Measurements from ENCODE around the genes KLK5, KLK7 and SIGLEC8.

DNA sequence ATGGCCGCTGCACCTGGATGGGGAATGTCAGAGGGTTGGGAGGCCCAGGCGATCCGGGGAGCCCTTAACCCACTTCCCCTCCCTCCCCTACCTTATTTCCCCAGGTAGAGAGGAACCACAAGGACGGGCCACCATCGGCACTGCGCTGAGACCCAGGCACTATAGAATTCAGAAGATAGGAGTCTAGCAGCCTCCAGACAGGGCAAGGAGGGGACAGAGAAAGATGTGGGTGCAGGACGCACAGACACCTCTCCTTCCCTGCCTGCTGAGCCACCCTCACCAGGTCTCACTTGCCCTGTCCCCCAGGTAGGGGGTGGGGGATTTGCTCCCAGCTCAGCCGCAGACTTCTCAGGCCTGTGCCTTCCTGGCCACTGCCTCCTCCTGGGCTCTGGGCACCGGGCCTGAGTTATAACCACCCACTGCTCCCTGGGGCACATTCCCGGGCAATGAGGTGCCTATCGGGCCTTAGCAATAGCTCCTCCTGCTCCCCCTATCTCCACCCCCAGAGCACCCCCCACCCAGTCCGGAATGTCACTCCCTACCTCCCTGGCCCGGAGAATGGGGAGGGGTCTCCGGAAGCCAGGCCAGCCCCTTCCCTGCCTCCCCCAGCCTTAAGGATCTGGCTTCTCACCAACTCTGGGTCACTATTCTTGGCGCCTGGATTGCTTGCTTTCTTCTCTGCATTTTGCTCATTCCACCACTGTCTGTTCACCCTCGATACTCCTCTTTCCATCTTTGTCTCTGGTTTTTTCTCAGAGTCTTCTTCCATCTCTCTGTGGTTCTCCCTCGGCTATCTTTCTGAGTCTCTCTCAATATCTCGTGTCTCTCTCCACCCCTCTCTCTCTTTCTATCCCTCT lies at the start of gene KLK5:
Gene KLK5, minus strand, starts transcription at position 383 of the 857 bp plus-strand sequence.
- RRBS: 5% methylated on average over 3 of the region's 18 CpGs

- RRBS: no CpG with 5 or more reads among the region's 26 CpGs
Observed at GRCh38 chr19:50983724-50984333, at the start of gene KLK7. TSS of gene KLK7 (minus strand) at chr19:50983917.

GRCh38 chr19:51027413-51028377 lies 1.3 kb upstream of the KLK11 start:
- RRBS: no CpG with 5 or more reads among the region's 15 CpGs

DNA sequence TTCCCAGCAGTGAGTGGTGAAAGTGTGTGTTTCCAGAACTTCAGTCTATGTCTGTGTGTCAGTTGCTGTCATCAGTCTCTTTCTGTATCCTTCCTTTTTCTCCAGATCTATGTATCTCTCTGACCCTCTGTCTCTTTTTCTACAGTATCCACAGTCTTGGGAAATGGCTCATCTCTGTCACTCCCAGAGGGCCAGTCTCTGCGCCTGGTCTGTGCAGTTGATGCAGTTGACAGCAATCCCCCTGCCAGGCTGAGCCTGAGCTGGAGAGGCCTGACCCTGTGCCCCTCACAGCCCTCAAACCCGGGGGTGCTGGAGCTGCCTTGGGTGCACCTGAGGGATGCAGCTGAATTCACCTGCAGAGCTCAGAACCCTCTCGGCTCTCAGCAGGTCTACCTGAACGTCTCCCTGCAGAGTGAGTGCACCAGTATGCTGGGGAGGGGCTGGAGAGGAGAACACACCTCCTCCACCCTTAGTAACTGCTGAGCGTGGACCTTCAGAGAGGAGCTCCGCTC lies 2.2 kb downstream of the SIGLEC9 start:
- RRBS: no CpG with 5 or more reads among the region's 6 CpGs

- RRBS: no CpG with 5 or more reads among the region's 9 CpGs
Observed at GRCh38 chr19:51354692-51355361, 11.4 kb downstream of the ETFB start.

- RRBS: no CpG with 5 or more reads among the region's 9 CpGs
Observed at GRCh38 chr19:51364023-51364779, 2.0 kb downstream of the ETFB start.

GRCh38 chr19:51365223-51365410 lies 1.1 kb downstream of the ETFB start:
- RRBS: no CpG with 5 or more reads among the region's 3 CpGs

- RRBS: no CpG with 5 or more reads among the region's 6 CpGs
Observed at GRCh38 chr19:51407564-51408124, 9.8 kb downstream of the SIGLEC10 start.

- RRBS: no CpG with 5 or more reads among the region's 9 CpGs
Observed at GRCh38 chr19:51456453-51457025, 1.7 kb downstream of the SIGLEC8 start.

- RRBS: 50% methylated on average over 2 of the region's 10 CpGs
Observed at GRCh38 chr19:51458114-51458837, at the start of gene SIGLEC8. TSS of gene SIGLEC8 (minus strand) at chr19:51458454.

GRCh38 chr19:51551578-51552151 lies 19.4 kb upstream of the ZNF175 start:
- RRBS: no CpG with 5 or more reads among the region's 2 CpGs

DNA sequence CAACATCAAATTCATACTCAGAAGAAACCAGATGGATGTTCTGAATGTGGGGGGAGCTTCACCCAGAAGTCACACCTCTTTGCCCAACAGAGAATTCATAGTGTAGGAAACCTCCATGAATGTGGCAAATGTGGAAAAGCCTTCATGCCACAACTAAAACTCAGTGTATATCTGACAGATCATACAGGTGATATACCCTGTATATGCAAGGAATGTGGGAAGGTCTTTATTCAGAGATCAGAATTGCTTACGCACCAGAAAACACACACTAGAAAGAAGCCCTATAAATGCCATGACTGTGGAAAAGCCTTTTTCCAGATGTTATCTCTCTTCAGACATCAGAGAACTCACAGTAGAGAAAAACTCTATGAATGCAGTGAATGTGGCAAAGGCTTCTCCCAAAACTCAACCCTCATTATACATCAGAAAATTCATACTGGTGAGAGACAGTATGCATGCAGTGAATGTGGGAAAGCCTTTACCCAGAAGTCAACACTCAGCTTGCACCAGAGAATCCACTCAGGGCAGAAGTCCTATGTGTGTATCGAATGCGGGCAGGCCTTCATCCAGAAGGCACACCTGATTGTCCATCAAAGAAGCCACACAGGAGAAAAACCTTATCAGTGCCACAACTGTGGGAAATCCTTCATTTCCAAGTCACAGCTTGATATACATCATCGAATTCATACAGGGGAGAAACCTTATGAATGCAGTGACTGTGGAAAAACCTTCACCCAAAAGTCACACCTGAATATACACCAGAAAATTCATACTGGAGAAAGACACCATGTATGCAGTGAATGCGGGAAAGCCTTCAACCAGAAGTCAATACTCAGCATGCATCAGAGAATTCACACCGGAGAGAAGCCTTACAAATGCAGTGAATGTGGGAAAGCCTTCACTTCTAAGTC lies 16.3 kb downstream of the ZNF175 start:
- RRBS: no CpG with 5 or more reads among the region's 6 CpGs

- RRBS: no CpG with 5 or more reads among the region's 6 CpGs
Observed at GRCh38 chr19:51602507-51602893, 27.7 kb downstream of the SIGLEC5 start.

DNA sequence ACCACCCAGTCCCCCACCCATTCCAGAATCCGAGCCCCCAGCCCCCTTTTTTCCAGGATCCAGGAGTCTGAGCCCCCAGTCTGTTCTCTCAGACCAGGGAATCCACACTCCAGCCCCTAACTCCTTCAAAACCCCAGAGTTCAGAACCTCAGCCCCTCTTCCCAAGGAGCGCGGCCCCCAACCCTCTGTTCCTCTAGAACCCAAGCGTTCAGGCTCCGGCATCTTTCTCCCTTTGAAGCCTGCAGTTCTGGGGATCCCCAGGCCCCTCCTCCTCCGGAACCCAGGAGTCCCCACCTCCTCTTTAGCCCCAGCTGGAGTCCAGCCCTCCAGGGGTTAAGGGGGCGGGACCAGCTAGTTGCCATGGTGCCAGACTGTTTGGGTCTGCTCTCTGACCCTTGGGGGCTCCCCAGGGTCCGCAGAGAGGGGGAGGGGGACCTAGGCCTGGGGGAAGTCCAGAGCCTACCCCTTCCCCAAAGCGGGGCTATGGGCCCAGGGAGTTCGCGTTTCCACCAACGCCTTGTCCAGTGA lies 2.9 kb upstream of the SPACA6 start:
- RRBS: 4% methylated on average over 2 of the region's 12 CpGs

GRCh38 chr19:51724301-51725016 lies 668 bp upstream of the HAS1 start:
- RRBS: no CpG with 5 or more reads among the region's 17 CpGs

GRCh38 chr19:51797533-51797869 lies 2.5 kb downstream of the FPR3 start:
- RRBS: no CpG with 5 or more reads among the region's 5 CpGs

- RRBS: no CpG with 5 or more reads among the region's 17 CpGs
Observed at GRCh38 chr19:52188763-52189465, 938 bp upstream of the PPP2R1A start.

DNA sequence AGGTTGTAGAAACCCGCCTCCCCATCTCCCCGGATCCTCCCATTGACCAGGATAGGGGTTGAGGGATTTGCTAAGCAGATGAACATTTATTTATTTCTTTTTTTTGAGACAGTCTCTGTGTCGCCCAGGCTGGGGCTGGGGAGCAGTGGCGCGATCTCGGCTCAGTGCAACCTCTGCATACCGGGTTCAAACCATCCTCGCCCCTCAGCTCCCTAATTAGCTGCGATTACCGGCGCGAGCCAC lies 840 bp downstream of the PPP2R1A start:
- RRBS: 0% methylated on average over 3 of the region's 12 CpGs

DNA sequence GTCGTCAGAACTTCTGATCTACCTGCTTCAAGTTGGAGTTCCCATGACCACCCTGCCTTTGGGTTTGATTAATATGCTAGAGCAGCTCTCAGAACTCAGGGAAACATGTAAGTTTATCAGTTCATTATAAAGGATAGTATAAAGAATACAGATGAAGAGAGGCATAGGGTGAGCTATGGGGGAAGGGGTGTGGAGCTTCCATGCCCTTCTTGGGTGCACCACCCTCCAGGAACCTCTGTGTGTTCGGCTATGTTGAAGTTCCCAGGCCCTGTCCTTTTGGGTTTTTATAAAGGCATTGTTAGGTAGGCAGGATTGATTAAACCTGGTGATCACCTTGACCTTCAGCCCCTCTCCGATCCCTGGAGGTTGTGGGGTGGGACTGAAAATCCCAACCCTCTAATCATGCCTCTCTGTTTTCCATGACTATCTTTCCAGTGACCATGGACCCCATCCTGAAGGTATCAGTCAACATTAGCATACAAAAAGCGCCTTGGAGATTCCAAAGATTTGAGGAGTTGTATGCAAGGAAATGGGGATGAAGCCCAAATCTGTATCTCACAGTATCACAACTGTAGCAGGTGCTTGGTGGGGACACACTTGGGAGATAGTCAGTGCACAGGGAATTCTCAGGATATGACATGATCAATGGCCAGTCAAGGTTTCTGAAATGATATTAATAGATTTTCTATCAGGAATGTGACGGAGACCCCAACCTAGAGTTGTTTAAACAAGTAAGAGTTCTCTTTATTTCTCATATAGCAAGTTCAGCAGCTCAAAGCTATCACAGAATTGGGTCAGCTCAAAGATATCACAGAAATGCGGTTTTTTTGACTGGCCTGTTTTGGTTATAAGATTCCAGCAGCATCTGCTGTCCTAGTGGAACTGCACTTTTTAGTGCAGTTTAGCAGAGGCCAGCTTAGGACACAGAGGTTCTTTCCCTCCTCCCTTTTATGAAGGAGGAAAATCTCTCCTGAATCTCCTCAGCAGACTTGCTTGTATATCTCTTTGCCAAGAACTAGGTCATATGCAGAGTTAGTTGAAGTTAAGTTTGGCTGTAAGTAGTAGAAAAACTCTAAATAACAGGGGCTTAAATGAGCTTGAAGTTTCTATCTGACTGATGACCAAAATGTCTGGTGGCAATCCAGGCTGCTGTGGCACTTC lies 6.1 kb downstream of the PPP2R1A start:
- RRBS: no CpG with 5 or more reads among the region's 6 CpGs

DNA sequence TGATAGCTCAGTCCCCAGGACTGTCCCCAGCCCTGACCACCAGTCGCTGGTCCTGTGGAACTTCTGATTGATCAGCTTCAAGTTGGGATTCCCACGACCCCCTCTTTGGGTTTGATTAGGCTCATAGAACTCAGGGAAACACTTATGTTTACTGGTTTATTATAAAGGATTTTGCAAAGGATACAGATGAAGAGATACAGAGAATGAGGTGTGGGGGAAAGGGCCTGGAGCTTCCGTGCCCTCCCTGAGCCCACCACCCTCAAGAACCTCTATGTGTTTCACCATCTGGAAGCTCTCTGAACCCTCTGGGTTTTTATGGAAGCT lies 13.8 kb downstream of the PPP2R1A start:
- RRBS: no CpG with 5 or more reads among the region's 3 CpGs